ENCODE results near the genes SERPINB1 and PSMG4.

DNA sequence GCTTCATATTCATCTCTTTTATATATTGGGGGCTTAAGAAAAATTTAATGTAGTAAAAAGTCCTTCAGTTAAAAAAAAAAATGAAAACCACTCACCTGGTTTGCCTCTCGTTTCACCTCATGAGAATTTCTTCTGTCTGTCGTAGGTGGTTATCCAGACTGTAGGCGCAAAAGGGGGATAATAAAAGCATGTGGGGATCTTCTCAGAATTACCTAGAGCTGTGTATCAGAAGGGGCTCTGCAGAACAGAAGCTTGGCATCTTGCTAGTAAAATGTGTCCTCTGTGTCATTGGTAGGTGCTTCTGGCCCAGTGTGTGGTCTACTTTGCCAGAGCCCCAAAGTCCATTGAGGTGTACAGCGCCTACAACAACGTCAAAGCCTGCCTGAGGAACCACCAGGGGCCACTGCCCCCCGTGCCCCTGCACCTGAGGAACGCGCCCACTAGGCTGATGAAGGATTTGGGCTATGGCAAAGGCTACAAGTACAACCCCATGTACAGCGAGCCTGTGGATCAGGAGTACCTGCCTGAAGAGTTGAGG, 19.6 kb downstream of the WRNIP1 start:
- RAMPAGE, total RNA = no peak

DNA sequence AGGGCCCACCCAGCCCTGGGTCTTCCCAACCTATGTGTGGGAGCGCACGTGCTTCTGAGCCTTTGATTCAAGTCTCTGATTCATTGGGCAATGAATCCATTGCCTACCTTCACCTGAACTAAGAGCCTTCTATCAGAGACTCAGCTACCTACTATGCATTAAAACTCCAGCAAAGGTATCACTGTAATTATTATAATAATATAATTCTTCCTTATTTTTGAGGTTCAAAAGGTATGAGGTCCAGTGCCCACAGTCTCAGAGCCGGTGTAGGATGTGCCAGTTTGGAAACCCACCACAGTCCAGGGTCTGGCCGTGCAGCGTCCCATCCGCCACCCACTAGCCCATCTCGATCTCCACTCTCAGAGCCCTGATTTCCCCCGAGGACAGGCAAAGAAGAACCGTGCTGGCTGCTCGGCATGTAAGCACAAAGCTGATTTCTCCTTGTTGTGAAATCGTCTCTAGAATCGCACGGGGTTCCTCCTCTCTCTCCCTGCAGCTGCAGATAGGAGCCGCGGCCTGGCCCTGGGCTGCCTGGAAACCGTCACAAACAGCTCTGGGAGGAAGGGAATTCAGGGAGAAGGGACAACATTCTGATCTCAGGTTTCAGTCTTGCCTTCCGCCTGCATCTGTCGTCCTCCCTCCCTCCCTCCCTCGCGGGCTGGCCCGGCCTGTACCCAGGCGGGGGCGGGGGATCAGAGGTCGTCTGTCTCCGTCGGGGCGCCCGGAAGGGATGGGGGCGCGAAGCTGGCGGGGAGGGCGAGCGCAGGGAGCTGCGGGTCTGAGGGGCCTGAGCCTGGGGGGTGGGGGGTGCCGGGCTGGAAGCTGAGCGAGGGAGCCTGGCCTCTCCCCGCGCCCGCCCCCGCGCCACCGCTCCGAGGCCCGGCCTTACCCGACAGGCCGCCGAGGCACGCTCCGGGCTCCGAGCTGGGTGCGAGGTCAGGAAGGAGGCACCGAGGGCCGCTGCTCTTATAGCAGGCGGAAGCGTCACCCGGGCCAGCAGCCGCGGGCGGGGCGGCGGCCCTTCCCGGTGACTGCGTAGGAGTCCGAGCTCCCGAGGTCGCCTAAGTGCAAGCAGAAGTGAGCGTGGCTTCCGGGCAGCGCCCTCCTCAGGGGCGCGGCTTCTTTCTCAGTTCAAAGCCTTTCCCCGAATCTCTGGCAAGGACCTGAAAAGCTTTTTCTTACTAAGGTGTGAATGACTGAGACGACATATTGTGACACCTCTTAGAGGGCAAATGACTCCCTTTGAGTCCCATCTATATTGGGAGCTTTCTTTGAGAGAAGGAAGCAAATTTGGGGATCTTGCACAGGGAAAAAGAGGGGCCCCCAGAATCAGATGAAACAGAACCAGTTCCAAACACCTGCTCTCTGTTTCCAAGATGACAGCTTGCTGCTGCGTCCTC, at the start of gene SERPINB1:
Gene SERPINB1 (minus strand): TSS at position 941 of the 1,400 bp plus-strand sequence.
- RAMPAGE, total RNA = start-site peak on the minus strand centred at position 964 of the sequence, 53 bp wide, 58 and 99 reads in 2 replicates; start-site peak on the minus strand centred at position 1,072 of the sequence, 70 bp wide, 21 and 22 reads in 2 replicates

DNA sequence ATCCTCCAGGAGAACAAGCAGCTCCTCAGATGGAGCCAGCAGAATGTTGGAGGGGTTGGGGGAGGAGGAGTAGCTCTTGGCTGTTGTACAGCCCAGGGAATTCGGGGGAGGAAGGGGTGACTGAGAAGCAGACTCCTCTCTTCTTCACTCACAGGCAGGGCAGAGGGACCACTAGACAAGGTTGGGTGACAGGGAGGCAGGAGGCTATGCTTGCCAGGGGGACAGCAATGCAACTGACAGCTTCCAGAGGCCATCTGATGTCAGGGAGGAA, 30.0 kb downstream of the SERPINB9 start:
- RAMPAGE, total RNA = no peak

DNA sequence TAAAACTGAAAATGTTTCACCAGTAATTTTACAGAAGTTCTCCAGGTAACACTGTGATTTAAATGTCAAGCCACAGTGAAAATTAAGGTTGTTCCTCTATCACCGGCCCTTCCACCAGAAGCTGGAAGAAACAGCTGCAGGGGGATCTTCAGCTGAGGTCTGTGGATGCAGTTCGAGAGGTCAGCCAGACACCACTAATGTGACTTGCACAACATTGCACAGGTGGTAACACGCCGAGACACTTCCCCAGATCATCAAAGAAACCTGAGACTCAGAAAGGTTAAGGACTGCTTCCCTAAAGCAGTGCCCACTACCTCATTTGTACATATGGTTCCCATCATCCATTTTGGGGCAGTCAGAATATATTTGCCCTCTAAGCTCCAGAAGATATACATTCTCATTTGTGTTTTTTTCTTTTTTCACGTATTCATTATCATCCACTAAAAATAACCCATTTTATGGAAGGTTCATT, 8.1 kb upstream of the SERPINB9 start:
- RAMPAGE, total RNA = no peak

DNA sequence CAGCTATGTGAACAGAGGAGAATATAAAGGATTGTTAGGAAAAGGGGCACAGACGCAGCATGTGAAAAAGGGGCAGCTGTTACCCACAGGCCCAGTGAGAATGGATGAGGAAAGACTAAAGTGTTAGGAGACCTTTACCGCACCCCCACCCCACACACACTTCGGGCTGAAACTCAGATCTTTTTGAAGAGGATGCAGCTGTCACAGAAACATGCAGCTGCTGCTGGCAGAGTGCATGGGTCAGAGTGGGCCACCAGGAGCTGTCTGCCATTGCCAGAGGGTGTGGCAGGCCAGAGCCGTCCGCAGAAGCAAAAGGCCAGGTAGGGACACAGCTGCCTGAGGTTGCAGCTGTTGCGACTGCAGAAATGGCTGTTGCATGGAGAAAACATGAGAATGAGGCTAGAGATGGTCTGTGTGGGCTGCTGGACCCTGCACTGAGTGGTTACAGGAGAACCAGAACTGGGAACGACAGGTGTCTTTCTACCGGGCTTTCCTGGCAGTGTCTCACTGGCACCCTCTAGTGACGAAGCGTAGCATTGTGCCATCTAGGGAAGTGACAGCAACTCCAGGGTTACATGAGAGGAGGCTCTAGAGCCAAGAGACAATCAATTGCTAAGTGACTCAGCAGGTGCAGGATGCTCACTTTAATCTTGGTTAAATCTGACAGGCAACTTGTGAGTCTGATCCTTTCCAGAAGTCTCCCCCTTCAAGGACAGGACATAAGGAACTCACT, 28.9 kb upstream of the SERPINB9 start:
- RAMPAGE, total RNA = no peak

DNA sequence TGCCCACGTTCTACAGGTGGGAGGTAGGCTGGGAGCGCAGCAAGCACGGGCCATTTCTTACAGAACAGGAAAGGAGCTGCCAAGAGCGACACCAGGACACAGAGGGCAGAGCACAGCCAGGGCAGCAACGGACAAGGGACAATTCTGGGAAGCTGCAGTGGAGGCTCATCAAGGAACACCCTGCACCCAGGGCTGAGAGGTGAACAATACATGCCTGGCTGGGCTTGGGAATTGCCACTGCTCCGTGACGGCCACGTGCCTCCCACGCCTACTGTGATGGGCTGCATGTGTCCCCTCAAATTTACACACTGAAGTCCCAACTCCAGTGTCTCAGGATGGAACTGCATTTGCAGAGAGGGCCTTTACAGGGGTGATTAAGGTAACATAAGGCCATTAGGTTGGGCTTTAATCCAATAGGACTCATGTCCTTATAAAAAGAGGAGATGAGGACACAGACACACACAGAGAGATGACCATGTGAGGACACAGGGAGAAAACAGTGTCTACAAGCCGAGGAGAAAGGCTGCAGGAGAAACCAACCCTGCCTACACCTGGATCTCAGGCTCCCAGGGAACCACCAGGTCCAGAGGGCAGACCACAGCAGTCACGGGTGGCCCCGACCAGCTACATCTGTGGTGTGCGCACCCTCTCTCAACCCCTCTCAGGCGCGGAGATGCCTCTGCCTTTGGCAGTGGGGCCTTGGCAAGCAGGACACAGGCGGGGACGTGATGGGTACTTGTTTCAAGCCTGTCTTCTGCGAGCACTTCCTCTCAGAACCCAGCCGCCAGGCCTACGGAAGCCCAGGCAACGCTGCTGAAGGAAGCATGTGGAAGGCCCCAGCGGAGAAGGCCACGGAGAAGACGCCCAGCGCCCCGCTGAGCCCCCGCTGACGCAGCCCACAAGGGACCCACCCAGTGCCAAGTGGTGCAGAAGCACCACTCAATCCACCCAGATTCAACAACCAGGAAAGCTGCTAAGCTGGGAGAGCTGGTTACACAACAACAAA, 13.3 kb downstream of the SERPINB6 start:
- RAMPAGE, total RNA = no peak

- RAMPAGE, total RNA = no peak
Measured at GRCh38 chr6:3027953-3028720, 28.4 kb downstream of the NQO2 start.

DNA sequence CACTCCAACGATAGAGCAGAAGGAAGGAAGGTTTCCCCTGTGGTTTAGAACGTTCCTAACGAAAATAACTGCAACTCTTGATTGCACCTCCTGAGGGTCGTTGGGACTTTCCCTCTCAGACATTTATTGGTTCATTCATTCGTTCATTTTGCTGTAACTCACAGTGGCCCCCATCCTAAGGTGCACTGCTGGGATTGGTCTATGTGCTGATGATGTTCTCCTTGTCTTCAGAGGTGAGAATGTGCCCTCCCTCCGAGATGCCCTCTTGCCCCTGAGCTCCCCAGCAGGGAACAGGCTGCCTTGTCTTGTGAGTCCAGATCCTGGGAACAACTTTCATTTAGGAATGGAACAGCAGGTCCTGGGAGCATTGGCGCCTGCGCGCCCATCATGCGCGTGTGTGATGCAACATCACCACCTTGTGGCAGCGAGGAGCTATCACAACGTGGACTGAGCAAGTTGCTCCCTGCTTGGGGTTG, 12.5 kb upstream of the RIPK1 start:
- RAMPAGE, total RNA = no peak

DNA sequence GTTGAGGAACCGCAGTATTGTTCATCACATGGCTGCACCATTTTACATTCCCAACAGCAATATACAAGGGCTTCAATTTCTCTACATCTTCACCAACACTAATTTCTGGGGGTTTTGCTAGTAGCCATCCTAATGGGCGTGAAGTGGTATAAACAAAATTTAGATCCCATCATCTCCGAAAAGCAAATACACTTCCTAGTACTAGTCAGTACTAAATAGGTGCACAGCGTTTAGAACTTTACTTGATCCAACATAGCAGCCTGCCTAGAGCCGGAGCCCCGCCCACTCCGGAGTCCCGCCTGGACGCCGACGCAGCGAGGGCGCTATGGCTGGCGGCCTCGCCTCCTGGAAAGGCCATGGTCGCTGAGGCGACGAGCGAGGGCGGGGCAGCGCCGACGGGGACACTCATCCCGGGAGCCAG, 433 bp upstream of the BPHL start:
- RAMPAGE, total RNA = no peak

- RAMPAGE, total RNA = no peak
Measured at GRCh38 chr6:3208981-3209635, 18.3 kb downstream of the TUBB2B start.

- RAMPAGE, total RNA = no peak
Measured at GRCh38 chr6:3247192-3247513, 11.6 kb upstream of the PSMG4 start.

DNA sequence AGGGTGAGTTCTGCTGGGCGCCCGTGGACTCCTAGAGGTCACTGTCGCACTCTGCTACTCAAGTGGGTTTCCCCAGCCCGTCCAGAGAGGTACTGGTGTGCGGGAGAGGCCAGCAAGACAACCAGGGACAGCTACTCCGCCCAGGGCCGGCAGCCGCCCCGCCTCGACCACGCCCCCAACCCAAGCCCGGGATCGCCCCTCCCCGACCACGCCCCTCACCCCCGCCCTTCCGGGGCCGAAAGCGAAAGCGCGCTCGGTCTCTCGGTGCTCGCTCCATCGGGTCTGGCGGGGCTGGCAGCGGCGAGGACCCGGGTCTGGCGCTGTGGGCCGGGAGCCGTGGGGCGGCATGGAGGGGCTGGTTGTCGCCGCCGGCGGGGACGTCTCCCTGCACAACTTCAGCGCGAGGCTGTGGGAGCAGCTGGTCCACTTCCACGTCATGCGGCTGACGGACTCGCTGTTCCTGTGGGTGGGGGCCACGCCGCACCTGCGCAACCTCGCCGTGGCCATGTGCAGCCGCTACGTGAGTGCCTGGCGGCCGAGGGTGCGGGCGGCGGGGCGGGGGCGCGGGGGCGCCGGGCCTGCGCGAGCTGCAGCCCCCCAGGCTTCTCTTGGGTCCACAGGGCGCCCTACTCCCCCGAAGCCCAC, at the start of gene PSMG4:
Gene PSMG4 (plus strand): TSS at position 271 of the 645 bp plus-strand sequence.
- RAMPAGE, total RNA = start-site peak on the plus strand centred at position 303 of the sequence, 55 bp wide, 260 and 352 reads in 2 replicates

- RAMPAGE, total RNA = no peak
Measured at GRCh38 chr6:3328580-3329269, 70.0 kb downstream of the PSMG4 start.

GRCh38 chr6:3385596-3386155, 71.2 kb downstream of the SLC22A23 start:
- RAMPAGE, total RNA = no peak

DNA sequence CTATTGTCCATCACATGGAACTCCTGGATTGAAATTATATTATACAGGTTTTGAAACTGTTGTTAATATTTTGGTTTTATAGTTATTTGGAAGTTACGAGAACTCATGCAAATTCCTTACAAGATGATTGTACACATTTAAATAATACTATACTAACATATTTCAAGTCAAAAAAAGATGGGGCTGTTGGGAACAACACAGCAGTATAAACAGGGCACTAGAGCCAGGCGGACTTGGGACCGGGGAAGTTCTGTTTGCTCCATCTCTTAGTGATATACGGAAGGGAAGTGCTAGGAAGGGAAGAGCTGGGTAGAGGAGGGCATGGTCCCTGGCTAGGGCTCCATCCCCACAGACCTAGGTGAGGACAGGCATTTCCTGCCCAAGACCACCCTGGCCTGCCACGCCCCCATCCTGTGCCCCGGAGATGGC, 61.0 kb downstream of the SLC22A23 start:
- RAMPAGE, total RNA = no peak

DNA sequence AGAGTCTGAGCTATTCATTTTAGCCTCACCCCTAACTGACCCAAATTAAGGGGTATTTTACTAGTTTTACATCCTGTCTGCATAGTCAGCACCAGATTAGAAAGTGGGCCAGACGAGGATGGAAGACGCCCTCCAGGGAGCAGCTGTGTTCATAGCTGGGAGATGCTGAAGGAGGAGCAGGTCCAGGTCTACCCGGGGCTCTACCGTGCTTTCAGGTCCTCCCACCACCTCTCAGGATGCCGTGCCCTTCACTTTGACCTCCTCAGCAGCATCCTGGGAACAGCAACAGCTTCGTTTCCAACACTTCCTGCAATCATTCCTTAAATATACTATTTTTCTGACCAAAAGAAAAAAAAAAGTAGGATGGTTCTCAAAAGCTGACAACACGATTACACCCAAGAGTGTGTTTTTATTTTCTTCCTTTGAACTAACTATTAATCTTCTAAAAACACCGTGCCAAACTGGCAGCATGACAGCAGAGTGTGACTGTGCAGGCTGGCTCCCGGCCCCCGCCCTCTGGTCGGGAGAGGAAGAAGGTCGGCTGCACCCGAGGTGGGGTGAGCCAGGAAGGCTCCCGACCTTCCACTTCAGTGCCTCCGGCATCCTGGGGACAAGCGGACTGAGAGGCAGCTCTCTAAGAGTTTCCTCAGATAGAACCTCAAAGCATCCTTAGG, 29.3 kb downstream of the SLC22A23 start:
- RAMPAGE, total RNA = no peak

- RAMPAGE, total RNA = no peak
Measured at GRCh38 chr6:3526663-3527351, 70.0 kb upstream of the SLC22A23 start.

GRCh38 chr6:3546185-3546499, 89.3 kb upstream of the SLC22A23 start:
- RAMPAGE, total RNA = no peak

DNA sequence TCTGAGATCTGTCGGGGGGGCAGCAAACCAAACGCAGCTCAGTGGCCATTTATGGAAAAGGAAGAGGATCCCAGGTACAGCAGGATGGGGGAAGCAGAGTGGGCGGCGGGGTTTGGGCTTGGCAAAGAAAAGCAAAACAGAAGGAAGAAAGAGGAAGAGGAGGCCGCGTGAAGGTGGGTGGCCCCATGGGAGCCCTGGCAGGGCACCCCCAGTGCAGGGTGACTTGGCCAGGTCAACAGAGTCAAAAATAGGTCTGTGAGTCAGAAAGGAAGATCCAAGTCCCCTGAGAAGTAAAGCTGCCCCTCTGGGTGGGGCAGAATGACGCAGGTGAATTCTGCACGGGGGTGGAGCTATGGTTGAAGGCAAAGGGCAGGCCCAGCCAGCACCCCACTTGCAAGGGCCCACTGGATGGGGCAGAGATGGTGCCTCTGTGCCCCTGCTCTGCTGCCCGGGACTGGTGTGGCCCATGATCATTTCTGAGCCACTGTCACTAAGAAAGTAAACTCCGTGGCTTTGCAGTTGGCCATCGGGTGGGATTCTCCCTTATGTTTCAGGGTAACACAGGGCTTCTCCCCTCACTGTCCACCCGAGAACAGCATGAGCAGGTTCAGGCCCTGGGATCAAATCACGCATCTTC, 5.2 kb downstream of the PXDC1 start:
- RAMPAGE, total RNA = no peak

- RAMPAGE, total RNA = no peak
Measured at GRCh38 chr6:3752790-3753233, 1.3 kb upstream of the PXDC1 start.